Heart left ventricle (tissue), 7 donors: ENCODE data around the gene LITAFD.

- PRO-cap, 6 experiments: no peak in any of the 6 experiments
- RAMPAGE, long total RNA, 2 experiments: no peak in any of the 2 experiments
- RRBS: no CpG with 5 or more reads among the region's 7 CpGs
These were observed 42.4 kb downstream of the TMEM114 start for GRCh38 chr16:8547913-8548286.

GRCh38 chr16:8551314-8551889, 38.9 kb downstream of the TMEM114 start:
- PRO-cap, 6 experiments: no peak in any of the 6 experiments
- RAMPAGE, long total RNA, 2 experiments: no peak in any of the 2 experiments
- RRBS: no CpG with 5 or more reads among the region's 2 CpGs

- PRO-cap, 6 experiments: no peak in any of the 6 experiments
- RAMPAGE, long total RNA, 2 experiments: no peak in any of the 2 experiments
- RRBS: no CpG with 5 or more reads among the region's 16 CpGs
These were observed 7.2 kb downstream of the METTL22 start for GRCh38 chr16:8628516-8629325.

- PRO-cap, 6 experiments: no peak in any of the 6 experiments
- RAMPAGE, long total RNA, 2 experiments: no peak in any of the 2 experiments
- RRBS: 38% methylated on average over 2 of the region's 13 CpGs
These were observed 39.1 kb downstream of the ABAT start for GRCh38 chr16:8713447-8714013.

DNA sequence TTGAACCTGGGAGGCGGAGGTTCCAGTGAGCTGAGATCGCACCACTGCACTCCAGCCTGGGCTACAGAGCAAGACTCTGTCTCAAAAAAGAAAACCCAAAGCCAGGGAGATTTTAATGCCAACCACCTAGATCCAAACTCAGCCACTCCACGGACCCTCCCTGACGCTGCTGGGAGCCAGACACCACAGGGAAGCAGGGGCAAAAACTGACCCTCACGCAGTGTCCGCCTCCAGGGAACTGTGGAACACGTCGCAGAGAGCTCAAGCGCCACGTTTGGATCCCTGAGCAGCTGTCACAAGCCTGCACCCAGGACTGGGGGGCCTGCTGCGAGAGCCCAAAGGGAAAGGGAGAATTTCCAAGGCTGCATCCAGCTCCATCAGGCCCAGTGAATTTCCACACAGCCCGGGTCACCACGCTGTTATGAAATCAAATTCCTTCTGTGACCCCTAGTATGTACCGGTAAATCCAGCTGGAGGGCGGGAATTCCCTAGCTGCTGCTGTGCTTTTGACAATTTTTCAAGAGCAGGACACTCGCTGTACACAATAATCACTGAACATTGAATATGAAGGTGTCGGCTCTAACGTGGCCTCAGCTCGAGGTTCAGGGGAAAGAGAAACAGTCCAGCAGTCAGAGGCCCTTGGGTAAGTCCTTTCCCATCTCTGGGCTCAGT, 8.8 kb downstream of the CARHSP1 start:
- PRO-cap, 6 experiments: peak in 1 of 6 experiments; most common plus-strand start position 509 of the sequence (in 1); most common minus-strand start position 303 of the sequence (in 1)
- RAMPAGE, long total RNA, 2 experiments: no peak in any of the 2 experiments
- RRBS: 33% methylated on average over 1 of the region's 19 CpGs

GRCh38 chr16:8861206-8862102, 7.4 kb downstream of the CARHSP1 start:
- PRO-cap, 6 experiments: no peak in any of the 6 experiments
- RAMPAGE, long total RNA, 2 experiments: no peak in any of the 2 experiments
- RRBS: no CpG with 5 or more reads among the region's 16 CpGs

DNA sequence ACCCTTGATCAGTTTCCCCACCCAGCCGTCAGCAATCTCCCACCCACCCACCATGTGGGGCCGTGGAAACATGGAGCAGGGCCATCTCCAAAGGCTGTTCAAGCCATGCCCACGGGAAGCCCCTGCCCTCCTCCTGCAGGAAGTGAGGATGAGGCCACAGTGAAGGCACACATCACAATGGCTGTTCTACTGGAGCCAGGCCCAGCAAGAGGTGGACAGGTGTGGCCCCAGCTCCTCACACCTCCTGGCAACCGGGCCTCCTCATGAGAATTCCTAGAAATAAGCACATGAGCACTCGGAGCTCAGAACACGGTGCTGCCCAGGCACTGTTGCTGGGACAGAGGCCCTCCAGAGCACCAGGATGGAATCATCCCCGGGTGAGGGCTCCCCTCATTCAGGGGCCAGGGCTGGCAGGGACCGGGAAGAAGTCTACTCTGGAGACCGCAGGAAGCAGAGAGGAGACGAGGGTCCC, at the start of gene LITAFD:
Gene LITAFD (plus strand): TSS at position 218 of the 472 bp plus-strand sequence.
- PRO-cap, 6 experiments: no peak in any of the 6 experiments
- RAMPAGE, long total RNA, 2 experiments: no peak in any of the 2 experiments
- RRBS: 70% methylated on average over 3 of the region's 10 CpGs

DNA sequence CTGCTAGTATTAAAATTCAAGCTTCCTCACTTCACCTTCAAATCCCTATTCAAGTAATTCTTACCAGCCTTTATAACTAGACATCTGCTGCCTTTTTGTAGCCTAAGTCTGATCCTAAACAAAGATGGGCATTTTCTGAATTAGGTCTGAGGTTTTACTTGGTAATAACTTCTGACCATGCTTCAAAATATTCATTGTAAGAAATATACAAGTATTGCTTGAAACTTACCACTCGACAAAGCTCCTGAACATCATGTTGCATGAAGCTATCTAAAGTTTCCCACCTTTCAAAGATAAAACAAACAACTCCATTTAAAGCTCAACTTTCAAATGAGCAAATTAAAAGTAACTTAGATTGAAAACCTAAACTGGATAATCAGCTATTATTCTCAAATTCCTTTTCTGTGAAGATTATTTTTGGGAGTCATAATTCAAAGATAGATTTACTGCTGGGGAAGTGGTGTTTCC, 34.2 kb downstream of the LITAFD start:
- PRO-cap, 6 experiments: no peak in any of the 6 experiments
- RAMPAGE, long total RNA, 2 experiments: no peak in any of the 2 experiments
- RRBS: no CpG with 5 or more reads among the region's 1 CpG

DNA sequence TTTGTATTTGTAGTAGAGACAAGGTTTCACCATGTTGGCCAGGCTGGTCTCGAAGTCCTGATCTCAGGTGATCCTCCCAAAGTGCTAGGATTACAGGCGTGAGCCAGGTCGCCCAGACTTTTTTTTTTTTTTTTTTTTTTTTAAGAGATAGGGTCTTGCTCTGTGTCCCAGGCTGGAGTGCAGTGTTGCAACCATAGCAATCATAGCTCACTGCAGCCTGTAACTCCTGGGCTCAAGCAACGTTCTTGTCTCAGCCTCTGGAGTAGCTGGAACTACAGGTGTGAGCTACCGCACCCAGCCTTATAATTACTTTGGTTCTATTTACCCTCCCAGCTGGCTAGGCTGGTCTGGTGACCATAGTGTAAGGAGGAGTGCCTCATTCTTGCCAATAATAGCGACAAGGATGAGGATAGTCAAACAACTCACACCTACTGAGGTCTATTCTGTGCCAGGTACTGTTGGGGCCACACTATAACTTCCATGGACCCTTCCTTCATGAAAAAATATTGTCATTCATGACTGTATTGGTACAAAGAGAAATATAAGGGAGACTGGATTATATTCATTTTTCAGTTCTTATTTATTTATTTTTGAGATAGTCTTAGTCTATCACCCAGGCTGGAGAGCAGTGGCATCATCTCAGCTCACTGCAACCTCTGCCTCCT, 39.7 kb upstream of the USP7 start:
- PRO-cap, 6 experiments: no peak in any of the 6 experiments
- RAMPAGE, long total RNA, 2 experiments: no peak in any of the 2 experiments
- RRBS: no CpG with 5 or more reads among the region's 6 CpGs

DNA sequence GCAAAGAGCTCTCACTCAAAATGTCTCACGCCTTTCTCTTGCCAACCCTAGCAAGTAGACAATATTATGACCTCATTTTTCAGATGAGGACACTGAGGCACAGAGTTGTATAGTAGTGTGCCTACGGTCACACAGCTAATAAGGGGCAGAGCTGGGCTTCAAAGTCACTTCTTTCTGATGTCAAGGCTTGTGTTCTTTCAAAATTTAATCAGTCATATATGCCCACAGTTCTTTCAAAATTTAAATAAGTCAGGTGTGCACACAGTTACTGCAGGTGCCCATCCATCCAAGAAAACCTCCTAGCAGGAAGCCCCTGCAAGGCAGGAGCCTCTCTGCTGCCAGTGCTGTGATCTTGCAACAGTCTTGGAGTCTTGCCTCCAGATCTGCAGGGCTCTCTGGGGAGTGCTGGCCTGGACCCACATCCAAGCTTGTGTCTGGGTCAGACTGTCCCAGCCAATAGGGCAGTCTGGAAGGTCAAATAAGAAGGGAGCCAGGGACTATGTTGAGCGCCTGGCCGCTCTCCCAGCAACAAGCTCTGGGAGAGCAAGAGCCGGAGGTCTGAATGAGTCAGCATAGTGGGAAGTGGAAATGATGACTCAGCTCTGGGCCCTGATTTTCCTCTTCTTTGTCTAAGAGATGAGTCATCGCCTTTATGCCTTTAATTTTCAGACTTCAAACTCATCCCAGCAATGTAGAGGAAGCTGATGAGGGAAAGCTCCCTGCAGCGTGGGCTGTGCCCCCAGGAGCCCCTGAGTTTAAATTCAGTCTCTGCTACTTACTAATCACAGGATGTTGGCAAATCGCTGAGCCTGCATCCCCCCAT, 43.9 kb upstream of the HAPSTR1 start:
- PRO-cap, 6 experiments: peak in 2 of 6 experiments; most common plus-strand start position 689 of the sequence (in 2); most common minus-strand start position 394 of the sequence (in 1)
- RAMPAGE, long total RNA, 2 experiments: no peak in any of the 2 experiments
- RRBS: no CpG with 5 or more reads among the region's 8 CpGs

GRCh38 chr16:9094254-9094868, 2.9 kb downstream of the HAPSTR1 start:
- PRO-cap, 6 experiments: peak in 1 of 6 experiments; most common minus-strand start chr16:9094617 (in 1)
- RAMPAGE, long total RNA, 2 experiments: no peak in any of the 2 experiments
- RRBS: no CpG with 5 or more reads among the region's 5 CpGs

- PRO-cap, 6 experiments: no peak in any of the 6 experiments
- RAMPAGE, long total RNA, 2 experiments: no peak in any of the 2 experiments
- RRBS: no CpG with 5 or more reads among the region's 12 CpGs
These were observed 10.7 kb downstream of the HAPSTR1 start for GRCh38 chr16:9101953-9102700.

DNA sequence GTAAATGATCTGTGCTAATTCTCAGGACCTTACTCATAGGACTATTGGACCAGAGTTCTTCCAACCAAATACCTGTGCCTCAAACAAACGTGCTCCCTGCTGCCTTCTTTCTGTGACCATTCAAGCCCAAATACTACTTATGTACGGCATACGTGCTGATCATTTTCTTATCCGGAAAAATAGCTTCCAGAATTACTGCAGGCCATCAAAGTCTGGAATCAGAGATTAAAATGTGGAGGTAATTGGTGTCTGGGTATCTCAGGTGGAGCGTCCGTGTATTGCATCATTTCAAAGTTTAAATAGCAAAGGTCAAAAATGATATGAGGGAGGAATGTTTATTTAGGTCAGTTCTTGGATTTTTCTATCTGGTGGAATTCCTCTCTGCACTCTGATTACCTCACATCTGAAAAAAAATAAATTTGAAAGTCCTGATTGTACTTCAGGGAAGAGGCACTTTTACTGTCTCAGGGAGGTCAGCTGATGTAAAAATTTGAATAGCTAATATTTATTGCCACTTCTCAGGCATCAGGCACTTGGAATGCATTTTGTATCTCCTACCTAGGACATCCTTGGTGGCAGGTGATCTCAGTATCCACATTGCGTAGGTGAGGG, 454.0 kb downstream of the HAPSTR1 start:
- PRO-cap, 6 experiments: no peak in any of the 6 experiments
- RAMPAGE, long total RNA, 2 experiments: no peak in any of the 2 experiments
- RRBS: no CpG with 5 or more reads among the region's 7 CpGs

- PRO-cap, 6 experiments: no peak in any of the 6 experiments
- RAMPAGE, long total RNA, 2 experiments: no peak in any of the 2 experiments
- RRBS: no CpG with 5 or more reads among the region's 20 CpGs
These were observed 21.0 kb upstream of the EMP2 start for GRCh38 chr16:10601029-10602120.

- PRO-cap, 6 experiments: no peak in any of the 6 experiments
- RAMPAGE, long total RNA, 2 experiments: no peak in any of the 2 experiments
- RRBS: 0% methylated on average over 1 of the region's 14 CpGs
These were observed 35.9 kb upstream of the EMP2 start for GRCh38 chr16:10616138-10616936.

- PRO-cap, 6 experiments: peak in 3 of 6 experiments; most common plus-strand start chr16:10619048 (in 3)
- RAMPAGE, long total RNA, 2 experiments: no peak in any of the 2 experiments
- RRBS: 75% methylated on average over 1 of the region's 13 CpGs
These were observed 38.4 kb upstream of the EMP2 start for GRCh38 chr16:10618729-10619268.

GRCh38 chr16:10938865-10939454, 3.3 kb downstream of the DEXI start:
- PRO-cap, 6 experiments: peak in 1 of 6 experiments; most common plus-strand start chr16:10939012 (in 1)
- RAMPAGE, long total RNA, 2 experiments: no peak in any of the 2 experiments
- RRBS: no CpG with 5 or more reads among the region's 4 CpGs

DNA sequence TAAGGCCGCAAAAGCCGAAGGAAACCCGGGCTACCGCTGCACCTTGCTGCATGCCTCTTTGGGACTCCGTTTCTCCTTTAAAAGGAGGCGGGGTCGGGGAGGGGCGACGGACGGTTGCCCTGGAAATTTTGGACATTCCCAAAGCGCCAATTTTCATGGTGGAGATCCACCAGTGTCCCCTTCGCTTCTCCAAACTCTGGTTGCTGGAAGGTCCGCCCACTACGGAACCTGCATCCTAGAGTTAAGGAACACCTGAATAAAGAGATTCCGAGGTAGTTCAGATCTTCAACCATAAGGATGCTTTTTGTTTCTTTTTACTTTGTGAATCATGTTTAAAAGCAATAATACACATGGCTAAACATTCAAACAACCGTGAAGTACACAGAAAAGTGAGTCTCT, 458 bp upstream of the DEXI start:
- PRO-cap, 6 experiments: no peak in any of the 6 experiments
- RAMPAGE, long total RNA, 2 experiments: no peak in any of the 2 experiments
- RRBS: no CpG with 5 or more reads among the region's 16 CpGs

DNA sequence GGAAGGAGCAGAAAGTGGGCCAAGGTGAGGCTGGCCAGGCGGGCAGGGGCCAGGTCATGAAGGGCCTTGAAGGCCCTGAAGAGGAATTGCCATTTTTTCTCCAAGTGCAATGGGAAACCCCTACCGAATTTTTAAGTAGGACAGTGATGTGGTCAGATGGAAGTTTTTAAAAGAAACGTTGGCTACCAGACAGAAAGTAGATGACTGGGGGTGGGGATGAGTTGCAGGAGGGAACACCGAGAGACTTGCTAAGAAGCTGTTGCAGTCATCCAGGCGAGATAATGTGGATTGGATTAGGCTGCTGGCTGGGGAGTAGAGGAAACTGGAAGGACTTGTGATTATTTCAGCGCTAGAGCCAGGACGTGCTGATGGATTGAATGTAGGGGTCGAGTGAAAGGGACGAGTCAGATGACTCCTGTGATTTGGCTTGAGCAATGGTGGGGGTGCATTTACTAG, 88.4 kb downstream of the CLEC16A start:
- PRO-cap, 6 experiments: peak in 1 of 6 experiments; most common plus-strand start position 279 of the sequence (in 1)
- RAMPAGE, long total RNA, 2 experiments: no peak in any of the 2 experiments
- RRBS: no CpG with 5 or more reads among the region's 9 CpGs

DNA sequence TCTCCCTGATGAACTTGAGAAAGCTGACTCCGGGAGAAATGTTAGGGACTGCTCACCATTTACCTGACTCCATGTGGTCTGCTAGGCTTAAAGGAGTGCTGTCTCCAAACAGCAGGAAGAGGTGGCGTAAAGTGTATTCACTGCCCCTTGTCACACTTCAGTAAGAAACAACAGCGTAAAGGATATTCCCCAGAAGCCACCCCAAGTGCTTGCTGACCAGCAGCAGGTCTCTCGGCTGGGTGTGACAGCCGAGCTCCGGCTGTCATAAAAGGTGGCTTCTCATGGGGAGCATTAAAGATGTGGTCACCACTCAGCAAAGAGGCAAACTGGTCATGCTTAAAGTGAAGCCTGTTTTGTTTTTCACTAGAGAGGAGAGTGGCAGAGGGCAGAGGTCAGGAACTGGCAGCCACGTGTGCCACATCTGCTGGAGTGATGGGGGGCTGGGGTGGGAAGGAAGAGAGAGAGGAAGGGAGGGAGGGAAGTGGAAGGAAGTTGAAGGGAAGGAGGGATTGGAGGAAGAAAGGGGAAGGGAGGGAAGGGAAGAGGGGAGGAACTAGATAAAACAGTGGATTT, 119.2 kb downstream of the CLEC16A start:
- PRO-cap, 6 experiments: no peak in any of the 6 experiments
- RAMPAGE, long total RNA, 2 experiments: no peak in any of the 2 experiments
- RRBS: no CpG with 5 or more reads among the region's 7 CpGs